Mesothelial cell of epicardium (in vitro differentiated cells): ENCODE data around the gene BTC.

DNA sequence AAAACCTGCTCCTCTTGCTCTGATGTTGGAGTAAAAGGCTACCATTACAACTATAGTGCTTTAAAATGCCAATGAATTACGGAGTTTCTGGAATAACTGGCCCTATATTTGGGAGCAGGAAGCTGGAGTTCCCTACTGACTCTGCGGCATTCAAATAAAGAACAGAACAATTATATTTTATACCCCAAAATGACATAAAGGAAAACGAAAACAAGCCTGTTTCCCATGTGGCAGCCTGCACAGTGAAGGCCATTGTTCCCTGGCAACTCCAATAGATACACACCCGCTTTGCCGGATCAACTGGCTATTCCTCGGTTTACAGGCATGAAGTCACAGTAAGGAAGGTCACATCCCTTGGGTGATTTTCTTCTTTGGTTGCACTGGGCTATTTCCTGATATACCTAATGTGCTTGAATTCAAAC lies 84.6 kb downstream of the AREG start:
- PRO-cap, result no peak

GRCh38 chr4:74794353-74795075 lies at the start of gene BTC:
Gene BTC, minus strand, starts transcription at chr4:74794523.
- PRO-cap, result no peak

GRCh38 chr4:75672348-75673002 lies 736 bp downstream of the G3BP2 start:
- PRO-cap, result bidirectional peak, plus-strand start at chr4:75672942, minus-strand start at chr4:75672687

DNA sequence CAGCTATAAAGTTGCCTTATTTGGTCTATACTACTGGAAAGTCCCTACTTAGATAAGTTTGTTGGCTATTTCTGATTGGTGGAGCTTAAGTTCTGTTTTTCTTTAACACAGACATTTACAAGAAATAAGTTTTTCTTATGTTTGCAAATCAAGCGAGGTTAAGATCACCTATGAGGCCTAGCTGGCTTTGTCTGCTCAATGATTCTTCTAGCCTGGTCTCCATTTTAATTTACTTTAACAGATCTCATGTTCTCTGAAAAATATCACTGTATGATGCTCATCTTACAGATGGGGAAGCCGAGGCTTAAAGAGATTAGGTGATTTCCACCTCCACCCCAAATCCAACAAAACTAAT lies 56.5 kb downstream of the PPEF2 start:
- PRO-cap, result no peak

GRCh38 chr4:76163147-76163567 lies 15.0 kb upstream of the NUP54 start:
- PRO-cap, result no peak

GRCh38 chr4:76211485-76212465 lies 1.8 kb downstream of the SCARB2 start:
- PRO-cap, result no peak

DNA sequence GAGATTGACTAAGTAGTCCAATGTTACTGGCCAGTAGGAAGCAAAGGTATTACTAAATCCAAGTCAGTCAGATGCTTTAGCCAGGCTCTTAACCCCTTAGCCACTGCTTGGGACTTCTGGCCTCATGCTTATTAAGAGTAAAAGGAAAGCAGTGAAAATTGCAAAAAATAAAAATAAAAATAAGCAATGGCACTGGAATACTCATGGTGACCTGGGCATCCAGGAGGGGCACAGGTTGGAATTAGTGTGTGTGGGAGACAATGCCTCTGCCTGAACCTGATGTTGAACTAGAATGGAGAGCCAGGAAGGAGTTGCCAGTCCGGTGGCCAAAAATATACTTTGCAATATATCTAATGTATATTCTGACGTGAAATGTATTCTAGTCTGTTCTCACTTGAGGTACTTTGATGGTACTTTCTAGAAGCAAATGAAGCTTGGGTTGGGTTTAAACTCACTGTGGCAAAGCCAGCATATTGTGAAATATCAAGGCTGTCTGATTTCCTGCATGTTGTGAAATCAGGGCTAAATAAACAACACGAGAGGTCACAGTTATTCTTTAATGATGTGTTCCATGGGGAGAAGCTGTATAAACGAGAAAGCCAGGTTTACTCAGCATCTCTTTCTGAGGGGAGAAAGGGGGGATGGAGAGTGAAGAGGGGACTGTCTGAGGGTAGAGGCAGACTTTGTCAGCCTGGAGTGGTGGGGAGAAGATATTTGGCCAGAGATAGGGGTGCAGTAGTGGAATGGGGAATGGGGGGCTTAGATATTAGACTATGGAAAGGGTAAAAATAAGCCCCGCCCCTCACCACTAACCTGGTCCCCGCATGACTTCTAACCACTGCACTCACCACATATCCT lies 5.6 kb upstream of the SCARB2 start:
- PRO-cap, result no peak

DNA sequence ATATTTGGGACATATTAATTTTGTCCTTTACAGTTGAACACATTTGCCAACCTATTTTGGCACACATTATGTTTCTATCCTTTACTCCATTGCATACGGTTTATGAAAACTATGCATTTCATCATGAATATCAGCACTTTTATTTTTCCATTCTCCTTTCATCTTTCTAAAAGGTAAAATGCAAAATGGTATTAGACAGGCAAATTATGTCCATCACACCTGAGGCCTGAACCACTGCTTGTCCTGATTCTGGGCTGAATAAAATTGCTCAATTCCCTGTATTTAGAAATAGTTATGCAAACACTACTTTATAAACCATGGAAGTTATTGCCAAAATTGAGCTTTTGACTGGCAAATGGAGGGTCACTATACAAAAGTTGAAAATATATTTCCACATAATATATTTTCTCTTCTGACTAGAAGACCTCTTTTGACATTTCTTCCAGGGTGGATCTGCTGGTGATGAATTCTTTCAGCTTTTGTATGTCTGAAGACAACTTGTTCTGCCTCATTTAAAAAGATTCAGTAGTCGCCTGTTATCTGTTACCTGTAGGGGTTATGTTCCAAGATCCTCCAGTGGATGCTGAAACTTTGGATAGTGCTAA lies 21.1 kb downstream of the FAM47E start:
- PRO-cap, result no peak

DNA sequence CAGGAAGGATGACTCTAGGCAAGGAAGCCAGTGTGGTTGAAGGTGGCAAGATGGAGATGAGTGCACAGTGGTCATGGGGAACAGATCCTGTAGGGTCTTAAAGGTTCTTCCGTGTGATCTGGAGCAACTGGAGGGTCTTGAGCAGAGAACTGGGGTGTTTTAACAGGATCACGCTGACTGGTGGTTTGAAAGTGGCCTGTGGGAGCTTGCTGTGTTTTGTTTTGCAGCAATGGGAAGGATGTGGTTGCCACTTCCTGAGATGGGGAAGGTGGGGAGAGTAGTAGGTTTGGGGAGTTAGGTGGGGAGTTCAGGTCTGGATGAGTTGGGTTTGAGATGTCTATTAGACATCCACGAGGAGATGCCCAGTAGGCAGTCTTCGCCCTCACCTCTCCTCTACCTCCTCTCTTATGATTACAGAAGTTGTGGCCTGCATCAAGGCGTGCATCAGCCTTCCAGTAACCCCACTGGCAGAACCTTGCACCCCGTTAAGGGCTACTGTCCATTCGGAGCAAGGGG lies 1.4 kb upstream of the STBD1 start:
- PRO-cap, result no peak

- PRO-cap, result no peak
Measured at GRCh38 chr4:76310158-76310591, 3.6 kb downstream of the STBD1 start.

GRCh38 chr4:76449960-76450361 lies 14.9 kb downstream of the SHROOM3 start:
- PRO-cap, result no peak

GRCh38 chr4:76498498-76499119 lies 63.6 kb downstream of the SHROOM3 start:
- PRO-cap, result no peak

DNA sequence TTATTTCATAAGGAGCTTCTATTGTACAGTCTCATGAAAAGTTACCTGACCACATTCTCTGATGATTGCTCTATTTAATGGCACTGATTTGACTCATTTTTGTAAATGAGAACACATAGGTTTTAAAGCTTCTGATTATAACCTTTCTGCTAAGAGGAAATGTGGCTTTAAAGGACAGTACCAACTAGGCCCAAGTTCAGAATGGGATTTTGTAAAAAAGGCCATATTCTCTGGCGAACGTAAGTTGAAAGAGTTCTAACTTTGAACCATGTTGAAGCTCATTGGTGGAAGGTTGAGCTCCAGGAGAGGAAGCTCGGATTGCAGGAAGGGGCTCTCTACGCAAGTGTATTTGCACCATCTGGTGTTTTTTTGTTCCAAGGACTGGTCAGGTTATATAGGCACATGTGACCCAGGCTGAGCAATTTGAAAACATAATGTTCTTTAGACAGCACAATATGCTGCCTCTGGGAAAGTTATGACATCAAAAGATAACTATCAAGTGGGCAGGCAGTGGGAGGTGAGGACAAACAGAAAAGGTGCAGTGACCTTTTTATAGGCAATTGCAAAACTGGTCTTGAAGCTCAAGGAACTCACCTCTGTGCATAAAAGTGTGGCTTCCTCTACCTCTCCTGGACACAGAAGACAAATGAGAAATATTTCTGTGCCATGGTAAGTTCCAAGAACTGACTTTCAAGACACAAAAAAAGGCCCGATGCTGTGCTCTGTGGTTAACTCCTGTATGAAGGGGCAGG lies 128.3 kb downstream of the SHROOM3 start:
- PRO-cap, result no peak

- PRO-cap, result no peak
Measured at GRCh38 chr4:76579908-76580600, 145.0 kb downstream of the SHROOM3 start.

GRCh38 chr4:76610946-76612142 lies 176.3 kb downstream of the SHROOM3 start:
- PRO-cap, result no peak

- PRO-cap, result no peak
Measured at GRCh38 chr4:76619902-76620710, 185.1 kb downstream of the SHROOM3 start.

DNA sequence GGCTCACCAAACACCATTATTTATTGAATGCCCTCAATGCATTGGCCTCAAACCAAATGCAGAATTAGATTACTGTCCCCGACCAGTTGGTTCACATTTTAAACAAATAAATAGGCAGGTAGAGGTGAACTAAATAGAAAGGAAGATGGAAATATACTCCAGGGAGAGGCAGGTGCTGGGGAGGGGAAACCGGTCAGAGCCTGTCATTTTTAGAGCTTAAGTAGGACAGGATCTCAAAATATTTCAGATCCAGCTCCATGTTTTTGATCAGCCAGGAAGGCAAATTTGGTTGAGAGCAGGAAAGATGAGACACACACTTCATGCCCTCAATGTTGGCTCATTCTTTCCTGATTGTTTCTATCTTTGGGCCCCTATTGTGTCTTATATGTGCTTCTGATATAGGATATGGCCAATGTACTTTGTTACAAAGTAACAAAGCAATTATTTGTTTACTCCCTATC lies 206.7 kb downstream of the SHROOM3 start:
- PRO-cap, result no peak

GRCh38 chr4:76682962-76683407 lies 215.0 kb downstream of the SOWAHB start:
- PRO-cap, result no peak

- PRO-cap, result no peak
Measured at GRCh38 chr4:76812124-76812568, 85.8 kb downstream of the SOWAHB start.

GRCh38 chr4:76896325-76897128 lies 1.4 kb downstream of the SOWAHB start:
- PRO-cap, result no peak